M059J (cell line): ENCODE results near the genes CPNE8 and ADAMTS20.

GRCh38 chr12:38905352-38905849, at the start of gene CPNE8:
CPNE8 (minus strand) TSS chr12:38905591.
- RAMPAGE, long total RNA, result no peak

- RAMPAGE, long total RNA, result no peak
Measured at GRCh38 chr12:39341647-39342312, 101.1 kb downstream of the KIF21A start.

DNA sequence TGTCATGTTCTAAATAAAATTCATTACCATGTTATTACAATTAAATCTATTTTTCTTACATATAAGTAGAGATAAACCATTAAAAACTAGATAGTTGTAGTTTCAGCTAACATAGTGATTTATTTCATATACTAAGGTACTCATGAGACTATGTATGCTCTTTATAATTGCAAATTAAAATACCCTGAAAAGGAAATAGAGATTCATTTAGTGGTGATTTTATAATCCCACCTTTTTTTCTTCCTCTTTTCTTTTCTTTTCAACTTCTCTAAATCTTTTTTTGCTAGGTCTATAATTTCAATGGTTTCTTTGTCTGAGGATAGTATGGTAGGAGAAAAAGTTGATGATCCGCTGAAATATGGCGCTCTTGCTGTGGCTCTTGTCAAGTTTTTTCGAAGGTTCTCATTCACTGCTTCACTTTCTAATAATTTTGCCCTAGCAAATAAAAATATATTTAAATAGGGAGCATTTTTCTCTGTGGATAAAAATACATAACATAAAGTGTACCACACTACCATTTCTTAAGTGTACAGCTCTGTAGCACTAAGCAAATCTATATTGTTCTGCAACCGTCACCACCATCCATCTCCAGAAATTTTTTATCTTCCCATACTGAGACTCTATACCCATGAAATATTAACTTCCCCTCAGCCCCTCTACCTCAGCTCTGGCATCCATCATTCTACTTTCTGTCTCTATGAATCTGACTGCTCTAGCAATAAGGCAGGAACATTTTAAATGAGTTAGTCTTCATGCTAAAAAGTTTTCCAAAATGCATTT, 91.2 kb downstream of the KIF21A start:
- RAMPAGE, long total RNA, result no peak

DNA sequence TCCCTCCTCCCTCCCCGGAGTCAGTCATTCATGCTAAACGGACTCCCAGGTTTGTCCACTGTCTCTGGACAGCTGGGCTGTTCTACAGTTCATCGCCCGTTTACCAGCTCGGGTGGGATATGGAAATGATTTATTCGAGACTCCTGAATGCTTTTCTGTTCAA, 726 bp upstream of the KIF21A start:
- RAMPAGE, long total RNA, result no peak

DNA sequence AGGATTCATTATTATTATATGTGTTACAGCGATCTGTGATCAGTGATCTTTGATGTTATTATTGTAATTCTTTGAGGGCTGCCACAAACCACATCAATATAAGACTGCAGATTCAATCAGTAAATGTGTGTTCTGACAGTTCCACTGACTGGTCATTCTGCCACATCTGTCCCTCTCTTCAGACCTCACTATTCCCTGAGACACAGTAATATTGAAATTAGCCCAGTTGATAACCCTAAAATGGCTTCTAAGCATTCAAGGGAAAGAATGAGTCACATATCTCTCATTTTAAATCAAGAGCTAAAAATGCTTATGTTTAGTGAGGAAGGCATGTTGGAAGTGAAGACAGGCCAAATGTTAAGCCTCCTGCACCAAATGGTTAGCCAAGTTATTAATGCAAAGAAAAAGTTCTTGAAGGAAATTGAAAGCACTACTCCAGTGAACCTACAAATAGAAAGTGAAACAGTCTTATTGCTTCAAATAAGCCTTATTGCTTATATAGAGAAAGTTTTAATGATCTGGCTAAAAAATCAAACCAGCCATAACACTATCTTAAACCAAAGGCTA, 24.5 kb upstream of the KIF21A start:
- RAMPAGE, long total RNA, result no peak

DNA sequence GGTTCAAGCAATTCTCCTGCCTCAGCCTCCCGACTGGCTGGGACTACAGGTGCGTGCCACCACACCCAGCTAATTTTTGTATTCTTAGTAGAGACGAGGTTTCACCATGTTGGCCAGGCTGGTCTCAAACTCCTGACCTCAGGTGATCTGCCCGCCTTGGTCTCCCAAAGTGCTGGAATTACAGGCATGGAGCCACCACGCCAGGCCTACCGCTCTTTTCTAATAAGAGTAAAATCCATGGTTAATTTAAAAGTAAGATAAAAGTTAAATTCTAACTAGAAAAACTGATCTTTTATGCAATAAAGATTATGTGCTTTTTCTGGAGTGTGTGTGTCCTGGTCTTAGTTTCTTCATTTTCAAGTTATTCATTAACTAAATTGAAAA, 212.5 kb downstream of the SLC2A13 start:
- RAMPAGE, long total RNA, result no peak

- RAMPAGE, long total RNA, result no peak
Measured at GRCh38 chr12:39912382-39913126, 193.3 kb downstream of the SLC2A13 start.

DNA sequence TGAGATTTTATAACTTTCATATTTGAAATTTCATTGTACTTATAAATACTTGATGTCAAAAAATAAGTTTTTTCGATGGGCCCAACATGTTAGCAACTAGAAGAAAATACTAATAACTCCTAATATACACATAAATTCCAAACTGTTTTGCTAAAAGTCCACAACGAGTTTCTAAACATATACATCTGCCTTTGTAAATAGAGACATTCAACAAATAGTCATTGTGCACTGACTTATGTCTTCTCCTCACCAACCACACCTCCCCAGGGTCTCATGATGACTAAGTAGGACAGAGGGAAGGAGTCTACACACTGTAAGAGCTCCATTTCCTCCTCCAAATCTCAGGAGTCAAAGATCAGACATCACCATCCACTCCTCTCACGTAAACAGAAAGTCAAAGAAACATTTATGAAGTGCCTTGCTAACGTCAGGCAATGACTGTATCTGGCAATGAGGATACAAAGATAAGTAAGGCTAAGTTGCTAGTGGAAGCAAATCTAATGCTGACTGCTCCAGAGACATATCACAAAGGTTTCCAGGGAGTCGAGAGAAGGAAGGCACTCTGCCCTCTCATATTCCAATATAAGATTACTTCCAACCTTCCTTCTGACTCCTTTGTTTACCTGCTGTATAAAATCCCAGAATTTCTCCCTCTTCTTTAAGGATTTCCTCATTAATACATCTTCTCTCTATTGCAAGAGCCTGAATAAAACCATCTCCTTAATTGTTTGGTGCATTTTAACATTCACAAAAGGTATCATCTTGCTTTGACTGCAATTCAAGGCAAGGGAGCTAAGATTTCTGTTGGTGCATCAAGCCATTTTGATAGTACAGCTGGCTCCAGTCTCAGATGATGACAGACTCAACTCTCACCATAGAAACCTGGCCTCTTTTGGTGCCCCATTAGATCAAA, 88.8 kb downstream of the SLC2A13 start:
- RAMPAGE, long total RNA, result no peak

GRCh38 chr12:40208767-40209059, 16.1 kb upstream of the LRRK2 start:
- RAMPAGE, long total RNA, result no peak

DNA sequence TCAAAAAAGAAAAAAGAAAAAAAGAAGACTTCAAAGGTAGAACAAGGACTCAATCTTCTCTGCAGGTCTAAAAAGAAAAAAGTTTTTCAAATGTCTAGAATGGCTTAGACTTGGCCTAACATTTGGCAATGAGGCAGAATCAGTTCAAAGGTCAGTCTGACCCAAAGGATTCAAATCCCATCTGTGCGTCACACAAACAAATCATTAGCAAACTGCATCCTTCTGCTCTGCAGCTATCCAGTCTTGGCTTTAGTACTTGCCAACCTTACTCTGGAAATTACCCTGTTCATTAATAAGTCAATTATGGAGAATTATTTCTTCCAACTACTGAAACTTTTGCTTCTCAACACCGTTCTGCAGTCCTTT, 3.1 kb downstream of the YAF2 start:
- RAMPAGE, long total RNA, result no peak

DNA sequence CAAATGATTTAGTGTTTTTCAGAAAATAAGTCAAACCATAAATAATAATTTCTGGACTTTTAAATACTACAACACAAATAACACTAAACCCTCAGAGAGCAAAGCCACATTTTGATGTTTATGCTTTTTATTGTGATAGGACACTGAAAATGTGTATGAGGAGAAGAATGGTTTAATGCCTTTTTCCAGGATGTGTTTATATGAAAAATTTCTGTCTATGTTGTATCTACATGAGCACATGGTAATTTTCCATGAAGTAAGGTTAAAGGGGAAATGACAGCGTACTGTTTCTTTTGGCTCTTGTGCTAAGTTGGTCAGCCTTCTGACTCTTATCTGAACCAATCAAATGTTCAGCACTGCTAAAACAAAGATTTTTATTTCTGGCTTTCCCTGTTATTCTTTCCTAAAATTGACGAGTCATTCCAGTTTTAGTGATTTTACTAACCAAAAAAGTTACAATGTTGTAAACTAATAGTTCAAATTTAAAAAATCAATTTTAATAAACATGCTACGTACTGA, 96.3 kb downstream of the PPHLN1 start:
- RAMPAGE, long total RNA, result no peak

DNA sequence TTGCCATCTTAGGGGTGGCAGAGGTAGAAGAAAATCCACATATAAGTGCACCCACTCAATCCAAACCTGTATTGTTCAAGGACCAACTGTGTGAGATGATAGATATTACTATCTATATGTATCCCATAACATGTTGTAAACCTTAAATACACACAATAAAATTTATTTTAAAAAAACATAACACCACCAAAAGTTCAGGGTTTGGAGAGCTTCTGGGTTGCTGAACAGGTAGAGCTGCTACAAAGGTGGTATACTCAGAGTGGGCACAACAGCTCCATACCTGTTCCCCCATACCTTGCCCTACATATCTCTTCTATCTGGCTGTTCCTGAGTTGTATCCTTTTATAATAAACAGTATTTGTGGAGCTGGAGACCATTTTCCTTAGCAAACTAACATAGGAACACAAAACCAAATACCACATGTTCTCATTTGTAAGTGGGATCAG, 107.8 kb downstream of the PPHLN1 start:
- RAMPAGE, long total RNA, result no peak

DNA sequence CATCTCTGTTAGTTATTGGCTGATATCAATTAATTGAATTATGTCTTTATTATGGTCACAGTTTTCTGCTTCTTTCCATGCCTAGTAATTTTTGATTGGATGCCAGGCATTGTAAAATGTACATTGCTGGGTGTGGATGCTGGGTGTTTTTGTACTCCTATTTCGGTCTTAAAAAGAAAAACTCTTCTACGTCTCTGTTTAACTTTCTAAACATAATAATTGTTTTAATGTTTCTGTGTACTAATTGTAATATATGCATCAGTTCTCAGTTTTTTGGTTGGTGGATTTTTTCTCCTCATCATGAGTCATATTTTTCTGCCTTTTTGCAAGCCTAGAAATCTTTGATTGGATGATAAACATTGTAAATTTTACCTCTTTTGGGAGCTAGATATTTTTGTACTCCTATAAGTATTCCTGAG, 296.2 kb upstream of the PRICKLE1 start:
- RAMPAGE, long total RNA, result no peak

- RAMPAGE, long total RNA, result no peak
Measured at GRCh38 chr12:43291029-43291572, 260.9 kb downstream of the ADAMTS20 start.

DNA sequence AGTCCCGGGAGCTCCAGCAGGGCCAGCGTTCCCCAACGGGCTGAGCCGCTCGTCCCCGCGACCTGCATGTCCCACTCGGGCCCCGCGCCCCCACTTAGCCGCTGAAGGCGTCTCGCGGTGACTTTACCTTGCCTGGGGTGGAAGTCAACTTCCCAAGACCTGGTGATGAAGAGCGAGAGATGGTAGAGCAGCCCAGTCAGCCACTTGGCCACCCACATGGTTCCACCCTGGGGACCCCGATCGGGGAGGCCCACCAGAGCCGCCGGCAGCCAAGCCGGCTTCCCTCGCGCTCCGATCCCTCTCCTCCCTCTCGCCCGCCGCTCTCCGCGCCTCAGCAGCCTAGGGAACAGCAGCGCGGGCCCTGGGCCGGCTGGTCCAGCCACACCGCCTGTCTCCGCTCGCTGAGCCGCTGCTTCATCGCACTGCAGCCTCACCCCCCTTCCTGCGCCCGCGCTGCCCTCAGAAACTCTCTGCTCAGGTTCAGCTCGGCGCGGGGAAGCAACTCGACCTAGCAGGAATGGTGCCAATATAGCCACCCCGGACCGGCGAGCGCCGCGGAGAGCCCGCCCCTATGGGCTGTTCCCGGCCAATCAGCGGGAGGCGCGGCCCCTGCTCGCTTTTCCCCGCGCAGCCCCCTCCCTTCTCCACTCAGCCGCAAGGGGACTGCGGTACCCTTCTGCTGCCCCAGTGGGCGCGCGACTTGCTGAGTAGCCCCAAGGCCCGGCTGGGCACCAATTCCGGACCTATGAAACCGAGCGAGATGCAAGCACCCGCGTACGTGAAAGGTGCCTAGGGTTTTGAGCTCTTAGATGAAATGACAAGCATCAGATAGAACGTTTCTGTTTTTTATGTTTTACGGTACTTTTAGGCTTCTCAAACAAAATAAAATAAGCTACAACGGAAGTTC, at the start of gene ADAMTS20:
TSS of gene ADAMTS20 (minus strand) at position 500 of the 907 bp plus-strand sequence.
- RAMPAGE, long total RNA, result no peak

GRCh38 chr12:44842436-44843131, 33.5 kb downstream of the NELL2 start:
- RAMPAGE, long total RNA, result no peak

DNA sequence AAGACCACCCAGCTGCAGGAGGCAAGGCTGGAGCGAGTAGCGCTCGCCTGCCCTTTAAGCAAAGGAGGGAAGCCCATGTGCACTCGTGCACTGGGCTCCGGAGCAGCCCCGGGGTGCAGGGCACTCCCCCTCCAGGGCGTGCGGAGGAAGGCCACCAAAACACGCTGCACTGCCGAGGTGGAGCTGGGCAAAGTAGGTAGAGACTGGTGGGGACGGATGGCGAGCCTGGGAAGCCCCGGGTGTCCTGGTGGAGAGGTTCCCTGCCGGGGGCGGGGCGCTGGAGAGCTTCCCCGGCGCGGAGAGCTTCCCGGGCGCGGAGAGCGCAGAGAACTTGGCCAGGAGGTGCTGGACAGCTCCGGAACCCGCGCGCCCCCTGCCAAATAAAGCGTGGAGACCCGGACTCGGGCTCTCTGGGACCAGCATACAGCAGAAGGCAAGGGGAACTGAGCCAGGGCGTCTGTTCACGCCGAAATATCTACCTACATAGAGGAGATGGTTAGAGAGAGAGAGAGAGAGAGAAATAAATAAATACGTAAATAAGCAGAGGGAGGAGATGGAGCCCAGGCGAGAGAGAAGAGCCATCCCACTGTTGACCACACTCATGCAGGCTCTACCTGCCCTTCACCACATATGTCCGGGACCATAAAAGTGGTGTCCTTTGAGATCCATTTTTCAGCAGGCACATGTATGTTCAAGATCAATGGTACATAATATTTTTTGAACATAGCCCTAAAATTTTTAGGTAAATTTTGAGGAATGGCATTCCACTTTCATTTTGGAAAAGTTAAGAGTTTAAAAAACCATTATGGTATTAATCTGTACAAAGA, 747 bp upstream of the NELL2 start:
- RAMPAGE, long total RNA, result no peak

DNA sequence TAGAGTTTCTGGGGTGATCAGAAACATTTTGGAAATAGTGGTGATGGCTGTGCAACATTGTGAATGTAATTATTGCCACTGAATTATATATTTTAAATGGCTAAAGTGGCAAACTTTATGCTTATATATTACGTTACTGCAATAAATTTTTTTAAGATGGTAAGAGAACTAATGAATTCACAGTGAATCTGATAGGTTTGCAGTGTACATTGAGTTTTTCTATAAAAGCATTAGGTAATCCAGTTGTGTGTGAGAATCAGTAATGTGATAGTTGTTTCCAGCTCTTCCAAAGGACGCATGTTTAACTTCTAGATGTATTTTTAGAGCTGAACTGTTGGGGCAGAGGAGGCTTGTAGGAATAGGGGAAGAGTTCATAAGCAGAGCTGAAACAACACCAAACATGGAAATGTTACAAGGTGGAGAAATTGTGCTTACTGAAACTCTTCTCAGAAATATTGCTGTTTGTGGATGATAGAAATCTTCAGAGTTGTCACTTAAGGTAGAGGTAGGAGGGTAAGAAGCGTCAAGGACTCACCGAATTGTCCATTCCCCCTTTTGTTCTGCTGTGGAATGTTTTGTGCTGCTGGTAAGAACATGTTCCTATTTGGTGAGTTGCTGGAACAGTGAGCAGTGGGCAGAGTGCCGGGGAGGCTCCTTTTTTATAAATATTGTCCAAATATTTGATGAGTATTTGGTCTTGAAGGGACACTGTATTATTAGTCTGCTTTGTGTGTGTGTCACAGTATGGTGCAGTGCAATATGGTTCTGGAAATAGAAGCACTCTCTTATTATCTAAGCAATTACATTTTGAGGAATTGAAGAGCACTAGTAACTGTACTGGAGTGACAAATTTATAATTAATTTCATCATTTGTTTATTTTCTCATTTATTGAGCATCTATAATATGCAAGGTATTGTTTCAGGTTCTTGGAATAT, 76.7 kb downstream of the ANO6 start:
- RAMPAGE, long total RNA, result no peak

DNA sequence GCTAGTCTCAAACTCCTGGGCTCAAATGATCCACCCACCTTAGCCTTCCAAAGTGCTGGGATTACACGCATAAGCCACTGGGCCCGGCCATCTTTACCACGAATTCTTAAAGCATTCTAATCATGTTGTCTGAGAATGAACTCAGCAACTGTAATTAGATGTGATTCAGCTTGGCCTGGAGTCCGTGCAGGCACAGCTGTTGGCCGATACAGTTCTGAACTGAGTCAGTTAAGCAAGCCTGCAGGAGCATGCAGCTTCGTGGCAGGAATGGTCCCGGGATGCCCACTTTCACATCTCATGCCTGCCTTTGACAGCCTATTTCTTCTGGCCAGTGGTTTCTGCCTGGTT, 194.0 kb downstream of the ANO6 start:
- RAMPAGE, long total RNA, result no peak

- RAMPAGE, long total RNA, result no peak
Measured at GRCh38 chr12:45941400-45942039, 48.9 kb downstream of the SCAF11 start.